ENCODE data around the genes TMEM208 and SLC9A5.

DNA sequence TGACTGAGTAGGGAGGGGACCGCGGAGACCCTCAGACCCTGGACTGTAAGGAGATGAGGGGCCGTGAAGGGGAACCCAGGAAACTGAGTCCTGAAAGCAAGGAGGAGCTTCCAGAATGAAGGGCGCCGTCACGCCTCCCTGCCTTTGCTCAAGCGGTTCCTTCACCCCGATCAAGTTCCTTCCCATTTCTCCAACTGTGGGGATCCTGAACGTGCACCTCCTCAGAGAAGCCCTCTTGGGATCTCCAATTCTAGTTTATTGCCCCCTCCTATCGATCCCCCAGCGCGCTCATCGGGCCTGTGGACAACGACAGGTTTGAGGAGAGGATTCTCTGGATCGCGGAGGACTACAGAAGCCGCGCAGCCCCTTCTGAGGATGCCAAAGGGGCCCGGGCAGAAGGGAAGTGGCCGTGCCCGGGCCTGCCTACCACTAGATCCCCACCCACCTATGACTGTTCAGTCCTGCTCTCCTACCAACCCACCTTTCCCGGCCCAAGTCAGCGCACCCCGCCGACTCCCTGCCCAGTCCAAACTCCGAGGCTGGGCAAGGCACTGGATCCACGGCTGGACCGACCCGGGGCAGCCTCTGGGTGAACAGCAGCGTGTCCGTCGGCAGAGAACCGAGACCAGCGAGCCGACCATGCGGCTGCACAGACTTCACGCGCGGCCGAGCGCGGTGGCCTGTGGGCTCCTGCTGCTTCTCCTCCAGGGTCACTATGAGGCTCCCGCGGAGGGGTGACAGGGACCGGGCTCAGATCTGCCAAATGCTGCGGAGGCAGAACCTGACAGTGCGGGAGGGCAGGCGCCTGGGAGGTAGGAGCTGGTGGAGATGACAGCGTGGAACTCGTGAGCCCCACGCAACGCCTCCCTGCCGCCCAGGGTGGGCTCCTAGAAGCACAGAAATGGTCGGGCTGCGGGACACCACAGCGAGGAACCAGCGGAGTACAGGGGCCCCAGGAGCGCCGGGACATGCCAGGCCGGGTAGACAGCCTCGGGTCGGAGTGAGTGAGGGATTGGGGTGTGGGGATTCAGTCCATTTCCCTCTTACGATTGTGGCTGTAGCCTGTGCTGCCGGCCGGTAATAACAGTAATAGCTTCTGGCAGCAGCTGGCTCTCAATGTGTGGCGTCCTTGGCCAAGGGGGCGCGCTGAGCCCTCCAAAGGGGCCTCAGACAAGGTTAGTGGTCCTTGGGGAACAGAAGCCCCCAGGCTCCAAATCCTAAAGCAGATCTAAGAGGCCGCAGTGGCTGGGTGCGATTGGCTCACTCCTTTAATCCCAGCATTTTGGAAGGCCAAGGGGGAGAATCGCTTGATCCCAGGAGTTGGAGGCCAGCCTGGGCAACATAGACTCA is 12.5 kb upstream of the CES3 start:
- PRO-cap, result no peak
- RAMPAGE, long total RNA, result no peak

- PRO-cap, result bidirectional peak, plus-strand start at chr16:67029878, minus-strand start at chr16:67029874; bidirectional peak, plus-strand start at chr16:67029965, minus-strand start at chr16:67029917
- RAMPAGE, long total RNA, result no peak
Measured at GRCh38 chr16:67029569-67030608, 940 bp downstream of the CBFB start.

- PRO-cap, result no peak
- RAMPAGE, long total RNA, result no peak
Measured at GRCh38 chr16:67053893-67054592, 25.1 kb downstream of the CBFB start.

- PRO-cap, result no peak
- RAMPAGE, long total RNA, result no peak
Measured at GRCh38 chr16:67168859-67169446, 4.4 kb downstream of the HSF4 start.

DNA sequence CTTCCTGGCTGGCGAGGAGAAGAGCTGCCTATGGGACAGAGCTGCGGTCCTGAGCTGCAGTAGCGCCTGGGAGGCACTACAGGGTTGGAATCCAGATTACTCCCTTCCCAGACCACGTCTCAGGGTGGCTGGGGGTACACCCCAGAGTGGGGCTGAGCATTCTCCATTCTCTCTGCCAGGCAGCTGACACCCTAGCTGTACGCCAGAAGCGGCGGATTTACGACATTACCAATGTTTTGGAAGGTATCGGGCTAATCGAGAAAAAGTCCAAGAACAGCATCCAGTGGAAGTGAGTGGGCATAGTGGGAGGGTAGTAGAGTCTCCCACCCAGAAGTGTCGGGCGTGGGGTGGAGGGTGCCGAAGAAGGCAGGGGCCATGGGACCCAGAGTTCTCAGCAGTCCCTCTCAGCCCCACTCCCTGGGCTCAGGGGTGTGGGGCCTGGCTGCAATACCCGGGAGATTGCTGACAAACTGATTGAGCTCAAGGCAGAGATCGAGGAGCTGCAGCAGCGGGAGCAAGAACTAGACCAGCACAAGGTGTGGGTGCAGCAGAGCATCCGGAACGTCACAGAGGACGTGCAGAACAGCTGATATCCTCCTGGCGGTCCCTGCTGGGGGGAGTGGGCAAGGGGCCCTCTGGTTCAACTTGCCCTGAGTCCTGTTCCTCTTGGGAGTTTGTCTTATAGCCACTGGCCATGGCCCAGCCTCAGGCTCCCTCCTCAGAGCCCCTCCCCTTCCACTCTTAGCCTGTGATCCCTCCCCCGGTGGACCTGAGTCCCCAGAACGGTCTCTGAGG is 824 bp downstream of the E2F4 start:
- PRO-cap, result no peak
- RAMPAGE, long total RNA, result no peak

GRCh38 chr16:67207341-67208279 is 8.7 kb downstream of the ELMO3 start:
- PRO-cap, result no peak
- RAMPAGE, long total RNA, result no peak

DNA sequence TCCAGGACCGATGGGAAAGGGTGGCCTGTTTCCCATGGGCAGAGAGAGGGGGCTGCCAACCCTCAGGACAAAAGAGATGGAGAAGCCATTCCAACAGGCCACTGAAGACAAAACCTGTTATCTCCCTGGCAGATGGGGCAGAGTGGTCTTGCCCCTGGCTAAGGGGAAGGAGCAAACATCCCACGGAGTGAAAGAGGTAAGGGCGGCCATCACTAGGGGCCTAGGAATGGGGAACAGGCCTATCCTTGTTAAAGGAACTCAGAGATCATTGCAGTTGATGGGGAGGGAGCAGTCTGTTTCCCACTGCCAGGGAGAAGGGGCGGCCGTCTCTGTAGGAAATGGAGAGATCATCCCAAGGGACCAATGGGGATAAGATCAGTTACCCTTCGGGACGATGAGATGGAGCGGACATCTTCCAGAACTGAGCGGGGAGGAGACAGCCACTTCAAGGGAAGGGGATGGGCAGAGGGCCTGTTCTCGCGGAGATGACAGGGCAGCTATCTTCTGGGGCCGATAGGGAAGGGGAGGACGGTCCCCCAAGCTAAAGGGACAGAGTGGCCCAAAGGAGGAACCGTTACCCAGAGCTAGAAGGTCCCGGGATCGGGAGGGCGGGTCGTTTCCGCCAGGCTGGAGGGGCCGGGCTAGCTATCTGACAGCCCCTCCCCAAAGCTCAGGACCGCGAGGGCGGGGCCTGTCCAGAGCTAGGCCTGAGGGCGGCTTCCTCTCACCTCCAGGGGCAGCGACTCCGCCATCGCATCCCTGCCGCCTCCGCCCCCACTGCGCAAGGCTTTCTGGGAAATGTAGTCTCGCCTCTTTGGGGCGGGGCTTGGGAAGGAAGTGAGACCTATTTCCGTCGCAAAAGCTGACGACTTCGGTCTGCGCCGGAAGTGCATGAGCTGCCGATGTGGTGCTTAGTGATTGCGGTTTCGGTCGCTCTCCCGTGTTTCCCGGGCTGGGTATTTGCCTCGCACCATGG is at the start of gene TMEM208:
Gene TMEM208 (plus strand): TSS at position 884 of the 976 bp plus-strand sequence.
- PRO-cap, result bidirectional peak, plus-strand start at position 894 of the sequence, minus-strand start at position 779 of the sequence
- RAMPAGE, long total RNA, result start-site peak on the plus strand centred at position 894 of the sequence, 12 bp wide, 88 and 53 reads in 2 replicates

DNA sequence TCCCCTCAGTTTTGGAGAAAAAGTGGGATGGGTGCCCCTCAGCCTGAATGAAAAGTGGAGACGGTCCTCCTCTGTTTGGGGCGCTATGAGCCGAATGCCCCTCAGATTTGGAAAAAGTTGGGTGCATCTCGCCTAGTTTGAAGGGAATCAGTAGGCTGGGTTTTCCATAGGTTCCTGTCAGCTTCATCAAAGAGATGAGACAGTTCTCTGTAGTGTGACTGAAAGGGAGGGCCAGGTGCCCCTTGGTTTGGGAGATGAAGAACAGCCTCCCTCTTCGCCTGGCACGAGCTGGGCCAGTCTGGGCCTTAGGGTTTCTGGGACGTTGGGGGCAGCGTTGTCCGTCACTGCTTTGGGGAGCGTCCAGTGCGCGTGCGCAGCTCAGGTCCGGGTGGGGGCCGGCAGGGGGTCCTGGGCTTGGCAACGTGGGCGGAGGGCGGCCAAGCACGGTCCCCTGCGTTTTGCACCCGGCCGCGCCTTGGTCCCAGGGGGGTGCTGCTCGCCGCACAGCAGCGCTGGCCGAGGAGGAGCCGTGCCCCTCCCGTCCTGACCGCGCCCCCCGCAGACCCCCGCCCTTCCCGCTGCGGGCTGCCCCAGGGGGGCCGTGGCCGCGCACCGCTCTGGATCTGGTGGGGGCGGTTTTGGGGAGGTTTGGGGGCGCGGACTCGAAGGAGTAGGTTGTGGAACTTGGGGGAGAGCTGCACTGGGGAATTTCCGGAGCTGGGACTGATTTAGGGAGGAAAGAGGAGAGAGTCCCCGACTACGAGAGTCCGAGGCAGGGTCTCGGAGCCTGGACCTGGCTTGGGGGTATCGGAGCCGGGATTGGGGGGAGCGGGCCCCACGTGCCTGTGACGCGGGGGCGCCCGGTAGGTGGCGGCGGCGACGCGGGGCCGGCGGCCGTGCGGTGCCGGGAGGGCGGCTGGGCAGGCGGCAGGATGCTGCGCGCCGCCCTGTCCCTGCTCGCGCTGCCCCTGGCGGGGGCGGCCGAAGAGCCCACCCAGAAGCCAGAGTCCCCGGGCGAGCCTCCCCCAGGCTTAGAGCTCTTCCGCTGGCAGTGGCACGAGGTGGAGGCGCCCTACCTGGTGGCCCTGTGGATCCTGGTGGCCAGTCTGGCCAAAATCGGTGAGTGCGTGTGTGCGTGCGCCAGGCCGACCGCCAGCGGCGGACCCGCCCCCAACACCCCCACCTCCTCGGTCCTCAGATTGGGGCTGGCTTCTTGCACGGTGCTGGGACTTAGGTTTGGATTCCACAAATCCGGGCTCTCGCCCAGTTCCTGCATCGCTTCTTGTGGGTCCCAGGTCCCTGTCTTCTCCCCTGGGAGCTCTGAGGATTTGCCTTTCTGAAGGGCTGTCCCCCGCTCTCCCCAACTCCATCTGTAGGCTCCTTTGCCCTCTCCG is at the start of gene SLC9A5:
Gene SLC9A5 (plus strand): TSS at position 897 of the 1,394 bp plus-strand sequence.
- PRO-cap, result unidirectional peak, plus-strand start at position 884 of the sequence
- RAMPAGE, long total RNA, result no peak

DNA sequence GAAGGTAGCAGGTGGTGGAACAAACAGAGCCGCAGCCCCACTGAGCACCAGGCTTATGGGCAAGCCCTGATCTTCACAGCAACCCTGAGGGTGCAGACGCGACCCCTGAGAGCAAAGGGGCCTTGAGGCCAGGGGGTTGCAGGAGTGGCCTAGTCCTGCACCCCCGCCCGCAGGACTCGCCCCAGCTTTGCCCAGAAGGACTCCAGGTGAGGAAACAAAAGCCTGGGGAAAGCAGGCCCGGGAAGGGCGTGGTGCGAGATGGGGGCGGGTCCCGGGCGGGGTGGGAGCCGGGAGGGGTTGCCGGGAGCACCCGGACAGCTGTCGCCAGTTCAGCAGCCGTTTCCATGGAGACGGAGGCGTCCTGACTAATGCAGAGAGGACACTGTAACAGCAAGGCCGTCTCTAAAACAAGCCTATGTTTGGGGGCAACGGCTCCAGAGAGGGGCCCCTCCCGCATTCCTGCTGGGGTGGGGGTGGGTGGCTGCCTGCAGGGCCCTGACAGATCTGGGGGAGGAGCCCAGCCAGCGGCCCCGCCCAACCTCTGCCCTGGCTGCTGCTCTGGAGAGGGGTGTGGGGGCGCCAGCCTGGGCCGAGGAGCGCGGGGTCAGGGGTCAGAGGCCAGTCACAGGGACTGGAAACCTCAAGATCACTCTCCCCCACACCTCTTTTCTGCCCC is 2.9 kb upstream of the TPPP3 start:
- PRO-cap, result unidirectional peak, minus-strand start at position 189 of the sequence
- RAMPAGE, long total RNA, result no peak

DNA sequence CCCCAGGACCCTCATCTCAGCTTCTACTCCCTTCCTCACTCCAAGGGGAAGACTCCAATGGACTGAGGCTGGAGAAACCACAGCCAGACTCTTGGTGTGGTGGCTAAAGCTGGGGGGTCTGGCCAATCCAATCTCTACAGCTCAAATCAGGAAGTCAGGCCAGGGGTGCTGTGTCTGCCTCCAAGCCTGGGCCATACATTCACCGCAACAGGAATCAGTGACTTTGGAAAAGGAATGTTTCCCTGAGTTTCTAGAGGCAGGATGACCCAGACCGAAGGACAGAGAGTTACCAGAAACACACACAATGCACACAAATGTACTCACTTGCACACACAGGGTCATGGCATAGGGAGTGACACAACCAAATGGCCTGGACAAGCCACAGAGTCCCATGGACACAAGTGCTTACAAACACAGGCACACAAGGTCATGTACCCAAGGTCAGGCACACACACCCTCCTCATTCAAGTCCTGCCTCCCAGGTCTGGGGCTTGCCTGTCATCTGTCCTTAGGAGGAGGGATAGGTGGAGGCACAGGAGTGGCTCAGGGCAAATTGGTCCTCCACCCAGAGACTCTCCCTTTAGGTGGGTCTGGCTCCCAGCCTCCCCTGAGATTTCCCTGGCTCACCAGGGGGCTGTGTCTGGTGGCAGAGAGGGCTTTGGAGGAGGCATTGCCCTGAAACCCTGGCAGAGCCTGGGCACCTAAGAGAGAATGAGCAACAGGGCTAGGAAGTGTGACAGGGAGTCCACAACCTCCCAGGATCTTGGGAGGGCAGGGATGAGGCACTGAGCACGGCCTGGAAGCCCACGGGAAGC is 1.5 kb upstream of the HSD11B2 start:
- PRO-cap, result no peak
- RAMPAGE, long total RNA, result no peak

DNA sequence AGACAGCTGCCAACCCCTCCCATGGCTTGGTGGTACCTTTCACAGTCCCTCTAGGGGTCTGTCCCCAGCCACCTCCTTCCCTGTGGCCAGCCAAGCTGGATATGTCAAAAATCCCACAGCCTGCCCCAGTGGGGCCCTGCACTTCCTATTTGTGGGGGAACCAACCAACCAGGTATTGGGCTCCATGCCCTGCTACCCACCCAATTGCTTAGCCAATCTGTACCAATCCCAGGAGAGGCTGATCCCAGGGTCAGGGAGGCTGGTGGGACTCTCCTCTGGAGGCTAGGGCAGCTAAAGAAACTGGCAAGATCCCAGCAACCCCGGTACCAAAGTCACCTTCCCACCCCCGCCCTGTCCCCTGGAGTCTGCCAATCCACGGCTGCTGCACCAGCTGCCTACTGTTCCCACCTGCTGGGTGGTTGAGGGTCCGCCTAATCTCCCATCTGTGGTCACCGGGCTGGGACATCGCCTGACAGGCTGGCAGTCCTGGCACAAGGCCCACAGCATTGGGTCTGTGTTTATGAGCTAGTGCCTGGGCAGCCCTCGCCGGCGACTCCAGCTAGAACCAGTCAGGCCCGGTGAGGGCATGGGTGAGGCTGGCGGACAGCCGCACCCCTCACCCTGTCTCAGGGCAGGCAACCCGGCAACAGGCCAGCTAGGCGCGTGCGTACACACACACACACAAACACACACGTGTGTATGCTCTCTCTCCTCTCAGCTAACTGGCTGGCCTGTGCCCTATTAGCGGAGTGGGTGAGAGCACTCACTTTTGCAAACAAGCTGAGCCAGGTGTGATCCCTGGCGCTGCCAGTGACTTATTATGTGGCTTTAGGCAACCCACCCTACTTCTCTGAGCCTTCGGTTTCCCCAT is 10.2 kb downstream of the HSD11B2 start:
- PRO-cap, result no peak
- RAMPAGE, long total RNA, result no peak

DNA sequence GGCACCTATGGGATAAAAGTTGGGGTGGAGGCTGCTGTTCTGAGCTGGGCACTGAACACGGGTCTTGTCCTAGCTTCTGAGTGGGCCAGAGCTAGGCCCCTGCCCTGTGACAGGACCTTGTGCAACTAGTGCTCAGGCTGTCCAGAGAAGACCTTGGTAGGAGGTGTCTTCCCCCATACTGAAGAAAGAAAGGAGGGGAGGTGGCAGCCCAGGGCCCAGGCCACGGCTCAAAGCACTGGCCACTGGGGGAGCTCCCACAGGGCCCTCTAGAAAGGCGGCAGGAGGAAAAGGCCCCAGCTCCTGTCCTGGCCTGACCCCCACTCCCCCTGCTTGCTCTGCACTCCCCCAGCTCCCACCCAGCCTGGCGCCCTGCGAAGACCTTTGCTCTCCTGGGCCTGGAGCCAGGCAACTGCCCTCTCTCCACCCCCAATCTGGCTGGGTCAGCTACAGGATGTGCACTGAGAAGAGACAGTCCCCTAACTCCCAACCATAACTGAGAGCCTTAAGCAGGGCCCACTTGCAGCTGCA is 15.1 kb downstream of the HSD11B2 start:
- PRO-cap, result no peak
- RAMPAGE, long total RNA, result no peak

- PRO-cap, result no peak
- RAMPAGE, long total RNA, result no peak
Measured at GRCh38 chr16:67458879-67459790, 21.8 kb downstream of the ATP6V0D1 start.

DNA sequence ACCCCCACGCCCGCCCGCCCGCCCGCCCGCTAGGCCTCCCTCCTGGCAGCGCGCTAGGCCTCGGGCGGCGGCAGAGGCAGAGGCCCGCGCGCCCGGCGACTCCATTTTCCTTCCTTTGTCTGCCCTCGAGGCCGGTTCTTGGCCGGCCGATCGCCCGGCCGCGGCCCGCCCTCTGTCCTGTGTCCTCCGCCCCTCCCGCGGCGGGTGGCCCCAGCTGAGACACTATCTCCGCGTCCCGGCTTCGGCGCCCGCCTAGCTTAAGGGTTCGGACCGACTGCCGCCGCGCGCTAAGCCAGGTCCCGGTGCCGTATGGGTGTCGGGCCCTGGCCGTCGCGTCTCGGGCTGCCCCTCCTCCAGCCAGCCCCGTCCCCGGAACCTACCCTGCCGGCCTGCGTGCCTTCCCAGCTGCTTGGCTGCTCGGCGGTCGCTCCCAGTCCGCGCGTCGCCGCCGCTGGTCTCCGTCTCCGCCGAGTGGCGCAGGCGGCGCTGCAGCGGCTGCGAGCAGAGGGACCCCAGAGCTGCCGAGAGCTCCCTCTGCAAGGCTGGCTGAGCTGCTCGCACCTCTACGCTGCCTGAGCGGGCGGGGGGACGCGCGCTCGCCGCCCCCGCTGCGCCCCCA is 698 bp downstream of the CTCF start:
- PRO-cap, result bidirectional peak, plus-strand start at position 63 of the sequence, minus-strand start outside the sequence; bidirectional peak, plus-strand start at position 255 of the sequence, minus-strand start at position 117 of the sequence
- RAMPAGE, long total RNA, result no peak

DNA sequence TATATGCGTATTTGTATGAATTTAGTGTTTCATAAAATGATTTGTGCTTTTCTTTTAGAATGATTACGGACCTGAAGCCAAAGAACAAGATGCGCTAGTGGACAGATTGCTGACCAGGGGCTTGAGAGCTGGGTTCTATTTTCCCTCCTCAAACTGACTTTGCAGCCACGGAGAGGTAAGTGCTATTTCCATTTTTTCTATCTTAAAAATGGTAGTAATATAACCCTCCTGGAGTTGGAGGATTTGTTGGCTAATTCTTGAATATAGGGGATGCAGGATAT is 8.7 kb downstream of the CTCF start:
- PRO-cap, result no peak
- RAMPAGE, long total RNA, result no peak

- PRO-cap, result no peak
- RAMPAGE, long total RNA, result no peak
Measured at GRCh38 chr16:67599232-67599896, 37.0 kb downstream of the CTCF start.

GRCh38 chr16:67661187-67661748 is 508 bp downstream of the PARD6A start:
- PRO-cap, result no peak
- RAMPAGE, long total RNA, result no peak

DNA sequence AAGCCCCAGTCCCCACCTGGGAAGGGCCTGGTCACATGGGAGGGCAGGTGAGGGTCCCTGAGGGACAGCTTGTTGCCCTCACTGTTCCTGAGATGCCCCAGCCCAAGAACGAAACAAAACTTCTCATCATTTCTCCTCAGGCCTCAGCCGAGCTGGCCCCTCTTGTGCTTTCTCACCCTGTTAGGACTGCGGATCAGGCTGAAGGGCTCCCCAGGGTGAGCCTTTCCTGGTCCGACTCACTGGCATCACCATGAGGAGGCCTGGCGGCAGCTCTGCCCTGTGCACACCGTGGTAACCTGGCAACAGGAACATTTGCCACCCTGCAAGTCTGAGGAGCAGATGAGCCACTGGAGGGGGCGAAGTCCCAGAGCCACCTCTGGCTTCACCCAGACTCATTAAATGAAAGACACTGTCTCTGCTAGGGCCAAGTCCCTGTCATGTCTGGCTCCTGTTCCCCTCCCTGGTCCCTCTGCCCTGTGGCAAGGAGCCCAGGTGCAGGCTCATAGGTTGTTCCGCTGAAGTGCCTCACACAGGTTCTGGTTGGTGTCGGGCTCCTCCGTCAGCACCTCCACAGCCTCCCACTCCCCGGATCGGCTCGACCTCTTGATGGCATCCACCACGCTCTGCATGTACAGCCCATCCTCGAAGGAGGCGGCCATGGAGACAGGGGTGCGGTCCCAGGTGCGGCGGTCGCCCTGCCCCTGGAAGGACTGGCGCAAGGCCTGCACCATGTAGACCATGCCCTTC is 8.2 kb downstream of the C16orf86 start:
- PRO-cap, result no peak
- RAMPAGE, long total RNA, result no peak

GRCh38 chr16:67774501-67774966 is 31.8 kb downstream of the RANBP10 start:
- PRO-cap, result no peak
- RAMPAGE, long total RNA, result no peak

DNA sequence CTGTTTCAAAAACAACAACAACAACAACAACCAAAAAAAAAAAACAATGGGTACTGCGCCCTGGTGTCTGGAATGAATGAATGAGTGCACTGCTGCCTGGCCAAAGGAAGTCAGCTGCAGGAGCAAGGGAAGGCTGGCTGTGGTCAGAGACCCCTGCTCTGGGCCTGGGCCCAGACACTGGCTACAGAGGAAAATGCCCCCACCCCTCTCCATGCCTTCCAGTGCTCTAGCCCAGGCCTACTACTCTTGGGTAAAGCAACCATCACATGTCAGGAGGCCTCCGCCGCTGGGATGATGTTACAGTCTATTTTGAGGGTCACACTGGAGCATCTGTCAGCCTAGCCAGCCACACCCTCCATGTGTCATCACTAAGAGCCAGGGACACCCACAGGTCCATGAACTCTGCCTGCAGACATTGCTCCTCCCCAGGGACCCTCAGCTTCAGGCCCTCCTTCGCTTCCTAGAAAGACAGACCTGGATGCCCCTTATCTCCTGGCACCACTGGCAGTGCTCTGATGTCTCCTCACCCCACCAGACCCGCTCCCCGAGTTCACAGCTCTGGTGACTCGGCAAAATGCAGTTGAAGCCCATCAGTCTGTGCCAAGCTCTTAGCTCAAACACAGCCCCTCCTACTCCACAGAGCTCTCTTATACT is 6.1 kb downstream of the RANBP10 start:
- PRO-cap, result no peak
- RAMPAGE, long total RNA, result no peak

All from urinary bladder (tissue), 3 donors.